Spleen (tissue), 7 donors: ENCODE measurements around a stretch of chr2.

GRCh38 chr2:172172352-172172921 lies 69.7 kb upstream of the DLX2 start:
- PRO-cap, 4 experiments, result peak in 1 of 4 experiments; most common plus-strand start chr2:172172729 (in 1)
- RAMPAGE, long total RNA, 4 experiments, result no peak in any of the 4 experiments

GRCh38 chr2:172438437-172438947 lies 11.1 kb downstream of the ITGA6 start:
- PRO-cap, 4 experiments, result no peak in any of the 4 experiments
- RAMPAGE, long total RNA, 4 experiments, result no peak in any of the 4 experiments

DNA sequence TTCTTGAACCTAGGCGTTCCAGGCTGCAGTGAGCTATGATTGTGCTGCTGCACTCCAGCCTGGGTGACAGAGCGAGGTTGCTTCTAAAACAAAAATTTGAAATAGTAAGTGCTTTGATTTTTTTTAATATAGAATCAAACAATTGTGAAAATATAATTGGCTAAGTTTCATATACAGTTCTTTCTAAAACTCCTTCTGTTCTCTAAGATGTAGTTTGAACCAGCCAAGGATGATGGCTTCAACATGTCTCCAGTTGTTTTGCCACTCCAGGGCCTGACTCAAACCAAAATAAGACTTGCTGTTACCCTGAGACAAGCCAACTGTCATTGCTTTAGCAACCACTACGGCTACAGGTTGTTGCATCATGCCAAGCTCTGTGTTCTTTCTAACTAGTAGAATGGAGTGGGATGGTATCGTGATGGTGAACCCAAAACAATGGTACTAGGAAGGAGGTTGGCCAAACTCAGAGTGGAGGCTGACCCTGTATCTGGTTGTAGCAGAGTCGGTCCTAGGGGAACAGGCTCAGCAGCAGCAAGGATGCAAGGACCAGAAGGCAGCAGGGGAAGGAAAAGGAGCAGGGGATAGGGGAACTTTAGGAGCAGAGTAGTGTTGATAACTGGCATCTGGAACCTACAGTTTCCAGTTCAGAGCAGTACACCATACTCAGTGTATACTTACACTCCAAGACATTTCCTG lies 51.5 kb downstream of the PDK1 start:
- PRO-cap, 4 experiments, result no peak in any of the 4 experiments
- RAMPAGE, long total RNA, 4 experiments, result no peak in any of the 4 experiments

DNA sequence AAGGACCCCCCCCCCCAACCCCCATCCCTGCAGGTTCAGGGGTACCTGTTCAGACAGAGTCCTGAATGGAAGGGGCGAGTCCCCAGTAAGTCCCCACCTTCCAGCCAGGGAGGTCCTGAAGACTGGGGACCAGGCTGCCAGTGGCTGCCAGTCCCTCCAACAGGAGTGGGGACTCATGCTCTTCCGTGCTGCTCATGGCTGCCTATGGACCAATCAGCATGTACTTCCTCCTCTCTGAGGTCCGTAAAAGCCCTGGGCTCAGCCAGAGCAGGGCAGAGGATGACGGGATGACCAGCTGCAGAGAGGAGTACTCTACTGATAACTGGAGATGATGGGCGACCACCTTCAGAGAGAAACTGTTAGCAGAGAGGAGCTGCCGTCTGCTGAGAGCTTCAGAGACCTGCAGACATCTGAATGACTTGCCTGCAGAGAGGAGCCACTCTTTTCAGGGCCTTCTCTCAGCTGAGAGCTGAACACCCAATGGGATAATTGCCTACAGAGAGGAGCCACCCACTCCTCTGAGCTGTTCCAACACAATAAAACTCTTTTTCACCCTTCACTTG lies 58.4 kb downstream of the PDK1 start:
- PRO-cap, 4 experiments, result no peak in any of the 4 experiments
- RAMPAGE, long total RNA, 4 experiments, result no peak in any of the 4 experiments

- PRO-cap, 4 experiments, result no peak in any of the 4 experiments
- RAMPAGE, long total RNA, 4 experiments, result no peak in any of the 4 experiments
Observed at GRCh38 chr2:172925279-172926187, 150.1 kb upstream of the MAP3K20 start.

GRCh38 chr2:172985253-172985984 lies 90.2 kb upstream of the MAP3K20 start:
- PRO-cap, 4 experiments, result no peak in any of the 4 experiments
- RAMPAGE, long total RNA, 4 experiments, result no peak in any of the 4 experiments

GRCh38 chr2:172995798-172996244 lies 79.8 kb upstream of the MAP3K20 start:
- PRO-cap, 4 experiments, result no peak in any of the 4 experiments
- RAMPAGE, long total RNA, 4 experiments, result no peak in any of the 4 experiments

DNA sequence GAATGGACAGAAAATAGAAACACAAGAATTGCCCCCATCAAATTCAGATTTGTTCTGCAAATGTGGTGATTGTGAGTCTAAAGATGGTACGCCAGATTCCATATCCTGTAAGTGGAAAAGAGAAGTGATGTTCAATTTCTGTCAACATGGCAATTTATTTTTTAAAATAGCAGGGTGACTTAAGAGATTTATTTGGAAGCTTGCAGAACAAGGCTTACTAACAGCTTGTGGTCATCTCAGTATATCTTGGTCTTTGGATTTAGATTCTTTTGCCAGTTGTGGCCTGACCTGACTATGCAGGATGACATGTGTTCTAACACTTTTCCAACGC lies 74.4 kb downstream of the MAP3K20 start:
- PRO-cap, 4 experiments, result no peak in any of the 4 experiments
- RAMPAGE, long total RNA, 4 experiments, result no peak in any of the 4 experiments

DNA sequence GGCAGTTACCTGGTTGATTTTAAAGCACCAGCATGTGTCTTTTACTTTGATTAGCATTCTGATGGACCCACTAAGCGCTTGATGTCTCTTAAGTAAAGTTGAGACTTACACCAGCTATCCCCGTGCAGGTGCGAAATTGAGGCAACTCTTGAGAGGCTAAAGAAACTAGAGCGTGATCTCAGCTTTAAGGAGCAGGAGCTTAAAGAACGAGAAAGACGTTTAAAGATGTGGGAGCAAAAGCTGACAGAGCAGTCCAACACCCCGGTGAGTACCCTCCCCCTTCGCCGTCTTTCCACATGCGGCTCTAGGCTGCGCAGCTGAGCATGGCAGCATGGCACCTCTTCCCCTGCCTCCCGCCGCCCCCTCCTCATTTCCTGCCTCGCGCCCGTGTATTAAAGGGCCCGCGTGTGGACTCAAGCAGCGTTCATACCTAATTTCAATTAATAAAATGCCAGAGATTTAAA lies 137.7 kb upstream of the CDCA7 start:
- PRO-cap, 4 experiments, result no peak in any of the 4 experiments
- RAMPAGE, long total RNA, 4 experiments, result no peak in any of the 4 experiments

DNA sequence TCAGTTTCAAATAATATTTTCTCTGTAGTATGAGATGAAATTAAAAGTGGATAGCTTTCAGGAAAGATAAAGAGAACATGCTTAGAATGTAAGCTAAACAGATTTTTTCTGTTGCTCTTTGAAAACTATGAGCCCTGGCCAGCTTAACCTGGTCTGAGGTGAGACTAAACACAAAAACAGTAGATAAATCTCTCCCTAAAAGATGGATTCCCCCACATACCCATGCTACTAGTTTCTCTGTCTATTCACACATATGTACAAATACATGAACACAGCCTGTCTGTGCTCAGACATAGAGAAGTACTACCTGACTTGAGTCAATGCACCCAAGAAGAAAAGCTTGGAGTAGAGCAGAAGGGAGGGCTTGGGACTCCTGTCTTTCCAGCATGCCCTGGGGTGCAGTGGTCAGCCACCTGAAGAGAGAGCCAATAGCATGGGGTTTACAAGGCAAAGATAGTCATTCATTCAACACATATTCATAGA lies 131.1 kb upstream of the CDCA7 start:
- PRO-cap, 4 experiments, result no peak in any of the 4 experiments
- RAMPAGE, long total RNA, 4 experiments, result no peak in any of the 4 experiments

GRCh38 chr2:173281946-173282145 lies 72.8 kb upstream of the CDCA7 start:
- PRO-cap, 4 experiments, result no peak in any of the 4 experiments
- RAMPAGE, long total RNA, 4 experiments, result no peak in any of the 4 experiments

DNA sequence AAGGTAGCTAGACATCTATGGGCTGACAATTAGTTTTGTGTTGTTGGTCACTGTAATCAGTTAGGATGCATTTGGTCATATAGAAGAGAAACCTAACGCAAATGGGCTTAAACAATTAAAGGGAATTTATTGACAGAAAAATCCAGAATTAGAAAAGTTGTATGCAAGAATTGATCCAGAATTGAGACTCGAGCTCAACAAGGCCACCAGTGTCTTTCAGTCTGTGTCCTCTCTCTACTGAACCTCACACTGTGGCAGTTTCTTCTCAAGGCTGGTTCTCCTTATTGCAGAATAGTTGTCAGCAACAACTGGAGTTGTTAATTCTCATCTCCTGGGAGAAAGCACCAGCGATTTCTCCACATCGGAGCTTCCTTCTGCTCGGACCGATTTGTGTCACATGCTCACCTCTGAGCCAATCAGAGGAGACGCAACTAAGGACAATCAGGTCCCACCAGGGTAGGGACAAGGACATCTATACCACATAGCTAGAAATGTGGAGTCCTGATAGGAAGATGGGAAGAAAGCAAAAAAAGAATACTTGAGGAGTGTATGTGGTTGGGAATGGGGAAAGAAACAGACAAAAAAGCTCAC lies 169.5 kb downstream of the CDCA7 start:
- PRO-cap, 4 experiments, result no peak in any of the 4 experiments
- RAMPAGE, long total RNA, 4 experiments, result no peak in any of the 4 experiments

- PRO-cap, 4 experiments, result peak in 2 of 4 experiments; most common plus-strand start chr2:173904604 (in 2); most common minus-strand start chr2:173904443 (in 1)
- RAMPAGE, long total RNA, 4 experiments, result no peak in any of the 4 experiments
Observed at GRCh38 chr2:173904091-173905092, 60.8 kb downstream of the SP3 start.

- PRO-cap, 4 experiments, result peak in 2 of 4 experiments; most common minus-strand start chr2:173921932 (in 2)
- RAMPAGE, long total RNA, 4 experiments, result no peak in any of the 4 experiments
Observed at GRCh38 chr2:173921491-173922376, 43.4 kb downstream of the SP3 start.

GRCh38 chr2:173943156-173943940 lies 21.8 kb downstream of the SP3 start:
- PRO-cap, 4 experiments, result no peak in any of the 4 experiments
- RAMPAGE, long total RNA, 4 experiments, result no peak in any of the 4 experiments

GRCh38 chr2:173951461-173951876 lies 13.7 kb downstream of the SP3 start:
- PRO-cap, 4 experiments, result no peak in any of the 4 experiments
- RAMPAGE, long total RNA, 4 experiments, result no peak in any of the 4 experiments

DNA sequence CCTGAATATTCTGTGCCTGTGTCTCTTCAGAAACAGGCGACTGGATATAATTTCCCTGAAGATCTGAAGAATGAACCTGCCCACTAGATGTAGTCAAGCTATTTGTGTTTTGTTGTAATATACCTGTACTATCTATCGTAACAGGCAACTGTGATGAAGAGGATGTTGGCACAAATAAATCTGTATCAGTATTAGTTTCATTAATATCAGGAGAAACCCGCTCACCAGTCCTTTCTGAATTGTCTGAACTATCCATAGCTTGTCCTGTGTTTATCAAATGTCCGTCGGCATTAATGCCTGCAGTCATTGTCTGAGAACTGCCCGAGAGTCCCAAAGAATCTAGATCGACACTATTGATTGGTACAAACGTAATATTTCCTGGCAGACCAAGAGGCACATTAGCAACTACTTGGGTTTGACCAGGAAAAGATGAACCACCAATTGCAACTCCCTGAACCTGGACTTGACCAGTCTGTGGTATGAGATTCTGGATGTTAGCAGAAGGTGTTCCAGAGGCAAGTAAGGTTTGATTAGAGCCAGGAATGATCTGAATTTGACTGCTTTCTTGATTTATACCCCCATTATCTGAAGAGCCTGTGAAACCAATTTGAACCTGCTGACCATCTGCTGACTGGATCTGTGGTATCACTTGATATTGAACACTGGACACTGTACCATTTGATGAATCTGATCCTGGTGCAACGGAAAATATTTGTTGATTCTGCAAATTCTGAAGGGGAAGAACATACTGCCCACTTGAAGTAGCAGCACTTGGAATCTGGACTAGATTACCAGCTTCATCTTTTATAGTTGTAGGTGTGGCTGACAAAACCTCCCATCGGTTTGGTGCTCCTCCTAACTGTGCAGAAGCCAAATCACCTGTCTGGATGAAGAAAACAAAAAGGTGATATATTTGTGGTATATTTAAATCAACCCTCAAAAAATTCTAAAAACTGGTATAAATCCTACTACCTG lies 9.5 kb downstream of the SP3 start:
- PRO-cap, 4 experiments, result no peak in any of the 4 experiments
- RAMPAGE, long total RNA, 4 experiments, result no peak in any of the 4 experiments

DNA sequence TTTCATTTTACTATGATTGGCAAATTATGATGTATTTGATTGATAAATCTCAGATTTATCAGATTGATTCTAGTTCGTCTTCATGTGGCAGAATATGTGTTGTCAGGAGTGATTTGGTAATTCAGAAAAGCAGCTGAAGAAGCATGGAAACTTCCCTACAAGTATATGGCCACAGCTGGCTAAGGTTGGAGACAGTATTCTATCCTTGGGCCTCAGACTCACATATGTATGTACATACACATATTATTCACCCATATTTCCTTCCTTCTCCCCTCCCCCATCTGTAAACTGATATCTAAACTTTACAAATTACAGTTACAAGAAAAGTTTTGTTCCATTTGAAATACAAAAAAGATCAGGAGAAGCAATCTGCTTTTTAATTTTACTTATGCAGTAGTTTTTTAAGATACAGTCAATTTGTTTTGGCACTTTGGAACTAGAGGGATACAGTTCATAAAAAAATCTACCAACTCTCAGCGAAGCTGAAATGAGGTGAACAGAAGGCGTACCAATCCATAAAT lies 3.1 kb downstream of the SP3 start:
- PRO-cap, 4 experiments, result no peak in any of the 4 experiments
- RAMPAGE, long total RNA, 4 experiments, result no peak in any of the 4 experiments

DNA sequence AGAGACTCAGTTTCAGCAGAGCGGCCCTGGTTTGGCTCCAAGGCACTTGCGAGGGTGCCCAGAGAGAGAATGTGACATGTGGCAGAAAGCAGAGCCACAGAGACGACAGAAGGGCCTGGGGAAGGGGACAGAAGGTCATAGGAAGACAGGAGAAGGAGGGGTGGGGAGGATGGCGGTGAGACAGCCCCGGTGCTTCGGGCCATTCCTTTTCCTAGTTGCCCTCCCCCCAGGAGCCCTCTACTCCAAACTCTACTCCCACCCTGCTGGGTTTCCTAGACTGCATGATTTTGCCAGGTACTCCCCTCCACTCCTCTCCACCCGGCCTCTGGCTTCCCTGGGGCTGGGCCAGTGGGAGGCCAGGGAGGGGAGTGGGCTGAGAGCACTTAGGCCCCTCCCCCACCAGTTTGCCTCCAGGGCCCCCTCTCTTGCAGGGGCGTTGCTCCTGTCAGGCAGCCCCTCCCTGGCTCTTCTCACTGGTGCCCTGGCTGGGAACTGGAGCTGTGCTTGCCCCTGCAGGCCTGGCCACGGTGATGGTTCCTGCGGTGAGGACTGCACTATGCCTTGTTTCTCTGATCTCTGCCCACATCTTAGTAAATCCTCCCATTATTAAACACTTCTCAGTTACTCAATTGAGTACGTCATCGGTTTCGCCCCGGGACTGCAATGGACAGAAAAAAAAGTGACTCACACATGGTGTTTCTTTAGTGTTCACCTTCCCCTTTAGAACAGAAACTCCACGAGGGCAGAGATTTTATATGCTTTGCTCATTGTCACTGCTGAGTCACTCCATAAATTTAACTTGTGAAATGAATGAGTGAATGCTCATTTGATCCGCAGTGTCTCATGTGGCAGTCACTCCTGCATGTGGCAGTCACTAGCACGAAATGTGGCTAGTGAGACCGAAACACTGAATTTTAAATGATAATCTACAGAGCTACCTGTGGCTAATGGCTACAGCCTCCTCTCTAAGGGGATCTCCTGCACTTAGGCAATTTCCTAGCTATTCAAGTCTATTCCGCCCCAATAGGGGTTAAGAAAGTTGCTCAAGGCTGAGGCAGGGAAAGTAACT lies 58.8 kb upstream of the SP3 start:
- PRO-cap, 4 experiments, result no peak in any of the 4 experiments
- RAMPAGE, long total RNA, 4 experiments, result no peak in any of the 4 experiments

DNA sequence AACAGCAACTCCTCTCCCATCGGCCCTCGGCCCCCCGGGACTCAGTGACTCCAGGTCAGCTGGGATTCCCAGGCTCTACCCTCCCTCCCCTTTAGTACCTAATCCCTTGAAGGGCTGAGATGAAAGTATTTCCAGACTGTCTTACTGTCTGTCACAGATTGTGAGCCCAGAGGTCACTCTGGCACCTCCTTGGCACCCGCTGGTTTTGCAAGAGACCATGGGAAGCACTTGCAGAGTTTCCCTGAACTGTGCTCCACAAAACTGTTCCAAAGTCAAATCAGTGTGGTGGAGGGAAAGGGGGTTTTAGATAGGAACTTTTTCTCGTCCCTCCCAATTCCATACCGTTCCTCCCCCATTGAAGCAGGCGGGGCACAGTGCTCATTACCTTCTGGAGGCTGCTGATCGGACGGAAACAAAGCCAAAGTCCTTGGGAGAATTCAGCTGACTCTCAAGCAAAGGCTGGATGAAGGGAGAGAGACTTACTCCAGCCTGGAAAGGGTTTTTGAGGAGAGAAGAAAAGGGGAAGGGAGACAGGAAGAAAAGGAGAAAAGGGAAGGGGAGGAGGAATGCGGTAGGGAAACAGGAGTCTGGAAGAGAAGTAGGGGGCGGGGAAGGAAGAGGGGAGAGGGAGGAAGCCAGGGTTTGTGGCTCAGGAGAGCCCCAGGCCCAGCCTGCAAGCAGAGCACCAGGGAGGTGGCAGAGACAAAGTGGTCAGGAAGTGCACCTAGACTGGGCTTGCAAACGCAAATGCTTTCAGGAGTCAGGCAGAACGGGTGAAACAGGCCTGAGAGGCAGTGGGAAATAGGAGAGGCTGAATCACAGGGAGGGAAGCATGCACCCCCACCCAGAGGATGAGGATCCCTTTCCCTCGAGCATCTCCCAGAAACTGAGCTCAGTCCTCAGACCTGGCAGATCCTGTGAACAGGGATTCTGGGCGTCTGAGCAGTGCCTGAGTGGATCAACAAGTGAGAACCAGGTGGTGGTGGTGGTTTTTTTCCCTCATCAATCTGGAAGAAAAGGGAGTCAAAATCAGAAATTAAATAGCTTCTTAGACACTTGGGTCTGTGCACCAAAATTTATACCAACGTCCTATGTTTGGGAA lies 88.5 kb upstream of the SP3 start:
- PRO-cap, 4 experiments, result no peak in any of the 4 experiments
- RAMPAGE, long total RNA, 4 experiments, result no peak in any of the 4 experiments